ENCODE measurements around the genes DDX20 and RHOC.

DNA sequence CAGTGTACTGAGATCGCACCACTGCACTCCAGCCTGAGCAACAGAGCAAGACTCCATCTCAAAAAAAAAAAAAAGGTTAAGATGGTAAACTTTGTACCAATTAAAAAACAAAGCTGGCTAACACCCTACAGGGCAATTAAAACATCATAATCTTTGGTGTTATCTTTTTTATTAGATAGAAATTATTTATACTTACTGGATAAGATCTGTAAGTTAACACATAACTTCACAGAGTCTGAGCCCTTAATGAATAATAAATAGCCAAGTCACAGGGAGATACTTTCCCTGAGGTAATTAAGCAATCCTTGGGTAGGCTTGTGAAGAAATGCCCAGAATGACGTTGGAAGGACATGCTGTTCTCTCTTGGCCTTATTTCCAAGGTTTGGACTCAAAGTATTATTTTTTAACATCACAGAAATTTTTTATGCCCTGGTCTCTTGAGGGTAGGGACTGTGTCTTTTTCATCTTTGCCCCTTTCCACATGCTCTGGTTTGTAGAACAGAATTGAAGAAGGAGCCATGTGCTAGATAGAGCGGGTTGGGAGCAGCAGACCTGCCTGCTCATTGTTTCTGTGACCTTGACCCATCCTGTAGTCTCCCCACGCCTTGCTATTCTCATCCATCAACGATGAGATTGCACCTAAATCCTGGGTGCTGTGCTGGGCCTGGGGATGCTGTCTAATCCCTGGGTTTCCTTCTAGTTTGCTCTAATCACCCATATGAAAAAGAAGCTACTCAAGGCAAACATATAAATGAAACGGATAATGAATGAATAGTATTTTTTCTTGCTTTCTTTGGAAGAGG is 17.2 kb upstream of the LAMTOR5 start:
- RRBS, 2 experiments, result no CpG with 5 or more reads among the region's 6 CpGs

GRCh38 chr1:110645970-110646176 is 28.9 kb downstream of the KCNA3 start:
- RRBS, 2 experiments, result no CpG with 5 or more reads among the region's 2 CpGs

DNA sequence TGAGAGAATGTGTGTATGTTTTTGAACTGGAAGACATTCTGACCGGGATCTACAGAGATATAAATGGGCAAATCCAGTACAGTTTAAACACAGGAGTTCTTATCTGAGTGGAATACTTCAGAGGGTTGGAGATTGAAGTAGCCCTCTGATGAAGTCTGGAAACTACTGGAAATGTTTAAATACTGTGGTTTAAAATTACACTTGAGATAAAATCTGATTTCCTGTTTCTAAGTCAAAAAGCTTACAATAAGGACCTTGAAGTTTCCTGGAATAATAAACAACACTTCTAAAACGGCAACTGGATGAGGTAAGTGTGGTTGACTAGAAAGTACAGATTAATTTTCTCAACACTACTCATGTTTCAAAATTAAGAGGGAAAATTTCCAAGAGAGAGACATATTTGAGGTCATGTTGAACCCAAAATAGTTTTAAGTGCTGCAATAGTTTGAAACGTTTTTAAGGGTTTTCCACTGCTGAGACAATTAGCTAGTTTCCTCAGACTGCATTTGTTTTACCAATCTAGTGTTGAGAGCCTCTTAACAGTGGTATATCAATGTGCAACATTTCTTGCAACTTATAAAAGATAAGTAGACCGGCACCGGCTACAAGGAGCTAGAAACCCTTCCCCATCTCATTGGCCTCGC is 27.4 kb downstream of the KCNA3 start:
- RRBS, 2 experiments, result no CpG with 5 or more reads among the region's 6 CpGs

- RRBS, 2 experiments, result 80 to 90% methylated on average over 3 to 5 of the region's 32 CpGs
Measured at GRCh38 chr1:110672595-110673641, 1.8 kb downstream of the KCNA3 start.

DNA sequence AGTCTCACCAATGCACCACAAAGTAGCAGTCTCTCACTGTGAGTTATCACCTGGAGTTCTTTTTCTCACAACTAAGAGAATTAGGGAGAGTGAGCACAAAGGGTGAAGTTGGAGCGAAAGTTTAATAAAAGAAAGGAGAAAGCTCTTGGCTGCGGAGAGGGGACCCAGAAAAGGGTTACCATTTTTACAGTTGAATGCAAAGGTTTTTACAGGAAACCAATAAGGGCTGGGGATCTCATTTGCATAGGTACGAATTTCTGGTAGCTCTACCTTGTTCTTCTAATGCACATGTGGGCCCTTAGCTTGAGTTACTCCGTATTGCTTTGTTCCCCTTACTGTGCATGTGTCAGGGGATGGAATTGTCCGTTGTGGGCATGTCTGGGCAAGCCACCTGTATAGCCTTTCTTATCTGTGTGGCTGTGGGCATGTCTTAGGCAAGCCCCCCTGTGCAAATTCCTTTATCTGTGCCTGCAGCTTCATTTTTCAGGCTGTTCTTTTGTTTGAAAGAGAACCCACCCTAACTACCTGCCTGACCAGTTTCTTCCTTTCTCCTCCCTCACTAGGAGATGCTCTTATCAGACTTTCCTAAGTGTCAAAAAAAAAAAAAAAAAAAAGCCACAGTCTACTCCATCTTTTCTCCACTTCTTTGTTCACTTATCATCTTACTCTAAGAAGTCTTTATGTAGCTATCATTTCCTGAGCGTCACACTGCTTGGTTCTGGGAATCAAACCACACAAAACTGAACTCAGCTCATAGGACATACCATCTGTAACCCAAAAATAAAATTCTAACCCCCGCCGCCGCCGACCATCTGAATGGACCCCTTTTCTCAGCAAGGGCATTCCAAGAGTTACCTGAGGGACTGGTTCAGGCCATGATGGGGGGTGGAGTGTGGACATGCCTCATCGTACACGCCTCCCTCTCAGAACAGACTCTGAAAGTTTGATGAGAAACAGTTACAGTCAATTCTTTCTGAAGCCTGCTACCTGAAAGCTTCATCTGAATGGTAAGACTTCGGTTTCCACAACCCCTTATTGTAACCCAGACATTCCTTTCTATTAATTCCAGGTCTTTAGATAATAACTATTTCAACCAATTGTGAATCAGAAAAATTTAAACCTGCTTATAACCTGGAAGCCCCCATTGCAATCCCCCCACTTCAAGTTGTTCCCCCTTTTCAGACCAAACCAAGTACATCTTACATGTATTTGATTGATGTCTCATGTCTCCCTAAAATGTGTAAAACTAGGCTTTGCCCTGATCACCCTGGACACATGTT is 12.8 kb upstream of the CHI3L2 start:
- RRBS, 2 experiments, result no CpG with 5 or more reads among the region's 13 CpGs

DNA sequence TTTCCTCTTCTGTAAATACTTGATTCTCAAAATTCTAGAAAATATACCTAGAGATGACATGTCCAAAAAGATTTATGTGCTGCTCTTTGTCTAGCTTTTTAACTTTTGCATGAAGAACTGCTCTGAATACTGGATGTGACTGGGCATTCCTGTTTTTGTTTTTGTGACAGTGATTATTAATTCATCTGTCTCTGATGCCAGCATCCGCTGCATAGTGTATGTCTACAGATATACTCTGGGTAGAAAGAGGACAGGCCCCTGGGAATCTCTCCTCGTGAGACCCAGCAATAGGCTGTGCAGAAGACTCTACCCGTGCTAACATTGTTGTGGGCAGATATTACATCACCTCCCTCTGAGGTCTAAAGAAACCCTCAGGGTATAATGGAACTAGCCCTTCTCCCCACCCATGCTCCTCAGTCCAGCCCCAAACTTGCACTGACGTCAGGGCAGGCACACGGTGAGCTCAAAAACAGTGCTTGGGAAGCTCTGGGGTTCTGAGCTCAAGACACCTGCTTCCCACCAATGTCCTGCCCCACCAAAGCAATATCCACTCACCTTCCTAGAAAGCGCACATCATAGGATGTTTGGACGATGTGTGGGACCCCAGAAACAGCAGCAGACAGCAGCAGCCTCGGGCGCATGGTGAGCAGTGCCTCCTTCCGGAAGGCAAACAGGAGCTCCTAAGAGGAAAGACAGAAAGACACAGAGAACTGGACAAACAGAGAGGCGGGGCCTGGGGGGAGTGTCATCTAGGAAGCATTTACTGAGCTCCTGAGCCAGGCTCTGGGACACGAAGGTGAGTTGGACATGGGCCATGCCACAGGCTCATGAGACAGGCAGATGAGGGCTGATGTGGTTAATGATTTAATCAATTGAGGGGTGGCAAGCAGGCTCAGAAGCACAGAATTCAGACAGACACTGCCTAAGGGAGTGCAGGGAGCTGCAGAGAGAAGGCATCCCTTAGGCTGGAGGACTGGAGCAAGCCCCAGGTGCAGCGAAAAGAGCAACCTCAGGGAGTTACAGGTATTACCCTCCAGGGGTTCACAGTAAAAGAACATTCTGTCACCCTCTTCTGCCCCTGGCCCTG is 4.8 kb downstream of the OVGP1 start:
- RRBS, 2 experiments, result no CpG with 5 or more reads among the region's 13 CpGs

DNA sequence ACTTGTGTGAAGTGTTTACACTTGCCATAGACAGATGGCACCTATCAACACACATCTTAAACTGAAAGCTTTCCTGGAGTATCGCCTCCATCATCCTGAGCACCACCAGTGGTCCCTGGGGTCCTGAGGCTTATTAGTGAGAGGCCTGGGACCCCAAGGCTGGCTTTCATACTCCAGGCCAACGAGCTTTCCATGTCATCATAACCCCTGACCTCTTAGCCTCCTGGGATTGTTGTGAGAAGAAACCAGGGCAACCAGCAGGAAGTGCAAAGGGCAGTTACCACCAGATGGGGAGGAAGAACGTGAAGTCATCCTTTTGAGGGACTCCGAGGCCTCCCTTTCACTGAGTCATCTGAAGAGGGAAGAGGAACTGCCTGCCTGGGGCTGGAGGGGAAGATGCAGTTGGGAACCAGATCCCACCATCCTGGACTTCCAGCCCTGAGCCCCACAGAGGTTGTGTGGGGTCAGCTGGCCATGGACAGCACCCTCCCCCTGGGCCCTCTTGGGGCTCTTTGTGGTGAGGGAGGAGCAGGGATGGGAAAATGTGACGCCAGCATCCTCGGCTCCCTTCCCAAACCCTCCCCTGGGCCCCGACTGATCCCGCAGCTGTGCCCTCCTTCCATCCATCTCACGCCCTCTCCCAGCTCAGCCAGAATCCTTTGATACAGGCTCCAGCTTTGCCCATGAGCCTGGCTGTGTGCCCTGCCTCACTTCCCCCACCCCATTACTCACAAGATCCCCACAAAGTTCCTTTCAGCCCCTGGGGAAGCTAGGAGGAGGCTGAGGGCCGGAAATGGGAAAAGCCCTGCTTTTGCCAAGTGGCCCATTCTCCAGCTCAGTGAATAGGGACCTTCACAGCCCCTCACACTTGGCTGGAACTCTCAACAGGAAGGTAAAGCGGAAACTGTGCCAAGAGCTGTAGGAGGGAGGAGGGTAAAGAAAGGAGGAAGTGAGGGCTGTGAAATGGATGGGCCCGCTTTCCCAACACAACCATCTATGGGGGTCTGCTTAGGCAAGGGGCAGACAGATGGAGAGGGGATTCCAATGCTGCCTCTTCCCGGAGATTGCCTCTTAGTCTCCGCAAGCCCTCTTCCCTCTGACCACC is 5.6 kb downstream of the INKA2 start:
- RRBS, 2 experiments, result no CpG with 5 or more reads among the region's 14 CpGs

GRCh38 chr1:111737582-111738167 is 1.5 kb downstream of the INKA2 start:
- RRBS, 2 experiments, result no CpG with 5 or more reads among the region's 6 CpGs

- RRBS, 2 experiments, result under 1 to 4% methylated on average over 21 of the region's 97 CpGs
Measured at GRCh38 chr1:111755309-111756393, at the start of gene DDX20. DDX20 (plus strand) TSS chr1:111755901.

DNA sequence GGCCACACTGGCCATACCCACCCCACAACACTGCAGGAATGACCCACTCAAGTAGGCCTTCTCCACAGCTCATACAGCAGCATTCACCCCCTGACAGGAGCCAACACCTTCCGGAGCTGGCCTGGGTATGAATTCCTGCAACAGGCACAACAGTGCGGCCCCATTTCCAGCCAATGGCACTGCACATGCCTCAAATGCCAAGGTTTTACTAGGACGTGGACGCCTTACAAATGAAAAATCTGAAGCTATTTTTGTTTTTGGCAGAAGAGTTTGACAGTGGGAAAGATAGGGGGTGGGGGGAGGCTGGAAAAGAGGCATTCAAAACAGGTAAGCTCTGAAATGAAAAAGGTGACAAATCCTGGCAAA is 1.9 kb downstream of the KCND3 start:
- RRBS, 2 experiments, result no CpG with 5 or more reads among the region's 4 CpGs

DNA sequence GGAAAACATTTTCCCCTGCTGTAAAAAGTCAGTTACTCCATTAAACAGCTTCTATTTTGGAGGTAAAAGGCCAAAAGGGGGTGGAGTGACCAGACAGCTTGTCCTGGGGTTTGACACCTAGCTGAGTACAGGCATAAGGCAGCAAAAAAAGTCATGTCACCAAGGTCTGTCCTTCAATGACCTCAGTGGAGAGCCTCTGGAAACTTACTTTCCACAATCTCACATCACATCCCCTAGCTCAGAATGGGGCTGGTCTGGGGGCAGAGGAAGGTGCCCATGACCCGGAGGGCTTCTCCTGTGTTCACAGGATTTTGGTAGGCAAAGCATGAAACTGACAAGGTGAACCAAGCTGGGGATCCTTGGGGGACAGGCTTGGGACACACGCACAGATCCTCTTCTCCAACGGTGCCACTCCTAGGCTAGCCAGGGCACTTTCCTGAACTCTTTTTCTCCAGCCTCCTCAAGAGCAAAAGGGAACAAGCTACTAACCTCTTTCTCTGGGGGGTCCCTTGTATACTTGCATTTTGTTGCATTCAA is 1.5 kb downstream of the KCND3 start:
- RRBS, 2 experiments, result no CpG with 5 or more reads among the region's 3 CpGs

DNA sequence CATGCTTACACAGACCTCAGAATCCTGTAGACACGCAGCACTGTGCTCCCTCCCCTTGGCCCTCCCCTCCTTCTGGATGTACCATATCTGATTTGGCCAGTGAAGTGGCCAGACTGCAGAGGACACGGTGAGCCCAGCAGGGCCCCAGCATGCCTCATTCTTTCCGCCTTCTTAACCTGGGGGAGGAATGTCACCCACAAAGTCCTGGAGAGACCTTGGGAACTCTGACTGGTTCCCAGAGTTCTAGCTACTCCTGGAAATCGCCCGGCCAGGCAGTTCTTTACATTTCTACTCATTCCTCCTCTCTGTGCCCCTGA is 74.4 kb upstream of the KCND3 start:
- RRBS, 2 experiments, result no CpG with 5 or more reads among the region's 5 CpGs

DNA sequence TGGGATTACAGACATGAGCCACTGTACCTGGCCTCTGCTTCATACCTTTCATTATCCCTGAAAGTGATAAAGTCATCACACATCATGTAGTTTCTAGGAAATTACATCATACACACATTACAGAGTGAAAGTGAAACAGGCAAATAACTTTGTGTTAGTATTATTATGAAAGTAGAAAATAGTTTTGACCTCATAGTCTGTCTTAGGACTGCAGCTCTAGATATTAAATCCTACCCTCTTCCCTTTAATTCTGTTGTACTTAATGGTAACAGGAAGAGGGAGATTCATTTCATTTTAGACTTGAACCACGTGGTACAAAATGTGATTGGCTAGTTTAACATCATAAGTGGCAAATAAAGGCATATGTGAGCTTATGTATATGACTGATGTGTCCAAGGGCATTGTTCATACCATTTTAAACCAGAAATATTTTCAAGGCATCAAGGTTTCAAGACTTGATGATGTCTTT is 5.7 kb upstream of the MOV10 start:
- RRBS, 2 experiments, result no CpG with 5 or more reads among the region's 1 CpG

GRCh38 chr1:112674768-112675823 is 637 bp downstream of the MOV10 start:
- RRBS, 2 experiments, result under 1 to 4% methylated on average over 33 to 40 of the region's 86 CpGs

DNA sequence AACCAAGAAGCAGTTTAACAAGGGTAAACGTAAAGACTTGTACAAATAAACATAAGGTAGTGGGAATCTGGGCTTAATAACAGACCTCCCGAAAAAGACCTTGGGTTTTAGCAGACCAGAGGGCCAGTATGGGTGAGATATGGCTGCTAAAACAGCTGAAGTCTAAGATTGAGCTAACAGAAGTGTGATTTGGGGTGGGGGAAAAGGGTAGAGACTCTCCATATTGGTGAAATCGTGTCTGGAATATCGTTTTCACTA is 1.3 kb downstream of the MOV10 start:
- RRBS, 2 experiments, result no CpG with 5 or more reads among the region's 4 CpGs

DNA sequence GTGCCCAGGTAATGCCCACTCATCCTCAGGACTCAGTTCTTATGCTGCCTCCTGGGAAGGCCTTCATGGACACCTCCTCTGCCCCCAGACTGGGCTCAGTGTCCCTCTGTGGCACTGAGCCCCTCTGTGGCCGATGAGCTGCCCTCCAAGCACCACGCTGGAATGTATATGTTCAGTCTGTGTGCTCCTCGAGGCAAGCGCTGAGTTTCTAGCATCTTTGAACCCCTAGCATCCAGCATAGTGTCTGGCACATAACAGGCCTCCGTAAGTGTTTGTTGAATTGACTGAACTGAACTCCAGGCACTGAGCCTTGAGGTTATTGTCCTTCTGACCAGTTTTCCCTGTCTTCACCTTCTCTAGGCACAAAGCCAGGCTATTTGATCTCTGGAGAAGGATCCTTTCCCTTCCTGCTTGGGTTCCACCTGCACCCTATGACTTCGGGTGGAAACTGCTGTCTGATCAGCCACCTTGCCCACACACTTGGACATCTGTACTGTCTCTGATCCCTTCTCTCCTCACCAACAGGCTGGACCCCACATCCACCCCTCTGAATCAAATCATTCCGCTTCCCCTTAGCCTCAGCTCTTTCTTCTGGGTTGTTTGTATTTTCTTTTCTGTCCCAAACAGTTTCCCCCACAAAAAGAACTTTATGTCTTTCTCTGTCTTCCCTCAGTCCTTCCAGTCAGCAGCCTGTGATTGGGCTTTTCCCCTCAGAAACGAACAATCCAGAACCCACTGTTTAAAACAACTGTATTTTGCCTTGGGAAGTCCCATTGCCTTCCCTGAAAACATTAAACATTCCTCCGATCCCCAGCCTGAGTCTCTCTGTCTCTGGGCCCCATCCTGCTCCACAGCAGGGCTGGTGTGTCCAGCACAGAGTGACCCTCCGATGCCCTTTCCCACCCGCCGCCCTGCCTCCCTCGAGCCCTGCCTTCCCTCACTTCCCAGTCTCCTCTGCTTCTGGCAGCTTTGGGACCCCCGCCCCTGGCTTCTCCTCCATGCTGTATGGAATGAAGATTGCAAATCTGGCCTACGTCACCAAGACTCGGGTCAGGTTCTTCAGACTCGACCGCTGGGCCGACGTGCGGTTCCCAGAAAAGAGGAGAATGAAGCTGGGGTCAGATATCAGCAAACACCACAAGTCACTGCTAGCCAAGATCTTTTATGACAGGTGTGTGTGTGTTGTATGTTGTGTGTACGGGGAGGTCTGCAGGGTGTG is 13.9 kb downstream of the MOV10 start:
- RRBS, 2 experiments, result no CpG with 5 or more reads among the region's 22 CpGs

DNA sequence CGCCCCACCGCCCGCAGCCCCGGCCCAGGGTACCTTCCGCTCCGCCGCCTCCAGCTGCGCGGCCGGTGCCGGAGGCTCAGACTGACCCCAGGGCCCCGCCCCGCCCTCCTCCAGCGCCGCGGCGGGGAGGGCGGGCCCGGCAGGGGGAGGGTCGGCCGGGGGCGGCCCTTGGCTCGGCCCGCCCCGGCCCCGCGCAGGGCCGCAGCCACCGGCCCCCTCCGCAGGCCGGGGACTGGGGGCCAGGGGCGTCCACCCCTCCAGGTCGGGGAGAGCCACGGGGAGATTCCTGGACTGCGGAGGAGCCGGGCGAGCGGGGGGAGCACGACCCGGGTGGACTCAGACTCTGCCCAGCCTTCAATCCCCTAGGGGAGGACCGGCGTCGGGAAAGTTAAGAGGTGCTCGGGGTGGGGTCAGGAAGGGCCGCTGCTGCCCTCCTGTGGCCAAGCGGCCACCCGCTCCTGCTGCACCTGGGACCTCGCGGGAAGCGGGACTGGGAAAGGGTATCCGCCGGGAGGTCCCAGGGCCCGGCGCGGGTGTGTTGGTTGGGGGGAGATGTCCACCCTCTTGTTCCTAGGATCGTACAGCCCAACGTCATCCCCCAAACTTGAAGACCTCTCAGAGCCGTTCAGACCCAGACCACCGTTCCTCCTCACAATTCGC is at the start of gene RHOC:
Gene RHOC, minus strand, starts transcription at position 83 of the 660 bp plus-strand sequence.
- RRBS, 2 experiments, result 1 to 4% methylated on average over 24 to 25 of the region's 60 CpGs

GRCh38 chr1:112871142-112871460 is 84.9 kb downstream of the SLC16A1 start:
- RRBS, 2 experiments, result no CpG with 5 or more reads among the region's 2 CpGs

DNA sequence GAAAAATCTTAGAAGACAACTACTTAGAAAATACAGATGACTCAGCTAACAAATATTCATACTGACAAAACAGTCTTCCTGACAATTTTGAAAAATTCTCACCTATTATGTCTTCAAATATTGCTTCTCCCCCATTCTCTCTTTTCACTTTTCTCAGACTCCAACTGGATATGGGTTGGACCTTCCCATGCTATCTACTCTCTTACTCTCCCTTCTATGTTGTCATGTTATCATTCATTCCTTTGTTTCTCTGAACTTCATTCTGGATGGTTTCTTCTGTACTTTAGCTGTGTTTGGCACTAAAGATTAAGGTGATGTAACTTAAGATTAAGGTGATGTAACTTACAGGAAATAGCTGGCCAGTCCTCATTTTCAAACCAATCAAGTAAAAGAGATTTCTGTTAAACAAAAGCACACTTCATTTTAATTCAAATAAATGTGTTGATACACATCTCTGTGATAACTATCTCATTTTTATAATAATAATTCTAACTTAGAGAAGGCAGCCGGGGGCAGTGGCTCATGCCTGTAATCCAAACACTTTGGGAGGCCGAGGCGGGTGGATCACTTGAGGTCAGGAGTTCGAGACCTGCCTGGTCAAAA is 20.2 kb downstream of the SLC16A1 start:
- RRBS, 2 experiments, result no CpG with 5 or more reads among the region's 4 CpGs

DNA sequence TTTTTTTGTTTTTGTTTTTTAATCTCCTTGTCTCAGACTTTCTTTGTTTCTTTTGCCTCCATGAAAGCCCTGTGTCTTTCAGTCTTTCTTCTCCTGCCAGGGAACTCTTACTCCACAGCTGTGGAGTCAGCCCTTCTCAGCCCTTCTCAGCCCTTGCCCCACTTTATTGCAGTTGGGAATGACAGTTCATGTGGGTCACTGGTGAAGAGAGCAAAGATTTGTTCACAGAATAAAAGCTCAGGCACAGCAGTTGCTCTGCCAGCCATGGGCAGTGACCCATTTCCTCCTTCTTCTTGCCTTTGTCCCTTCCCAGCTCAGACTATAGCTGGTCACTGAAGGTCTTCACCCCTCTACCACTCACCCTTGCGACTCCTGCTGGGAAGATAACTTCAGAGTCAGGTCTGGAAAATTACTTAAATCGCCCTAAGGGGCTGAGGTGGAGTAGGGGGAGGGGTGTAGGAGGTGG is 29.4 kb upstream of the LRIG2 start:
- RRBS, 2 experiments, result no CpG with 5 or more reads among the region's 2 CpGs